ENCODE data around the genes AGO4, TRAPPC3, ZC3H12A, DNALI1 and CDCA8.

DNA sequence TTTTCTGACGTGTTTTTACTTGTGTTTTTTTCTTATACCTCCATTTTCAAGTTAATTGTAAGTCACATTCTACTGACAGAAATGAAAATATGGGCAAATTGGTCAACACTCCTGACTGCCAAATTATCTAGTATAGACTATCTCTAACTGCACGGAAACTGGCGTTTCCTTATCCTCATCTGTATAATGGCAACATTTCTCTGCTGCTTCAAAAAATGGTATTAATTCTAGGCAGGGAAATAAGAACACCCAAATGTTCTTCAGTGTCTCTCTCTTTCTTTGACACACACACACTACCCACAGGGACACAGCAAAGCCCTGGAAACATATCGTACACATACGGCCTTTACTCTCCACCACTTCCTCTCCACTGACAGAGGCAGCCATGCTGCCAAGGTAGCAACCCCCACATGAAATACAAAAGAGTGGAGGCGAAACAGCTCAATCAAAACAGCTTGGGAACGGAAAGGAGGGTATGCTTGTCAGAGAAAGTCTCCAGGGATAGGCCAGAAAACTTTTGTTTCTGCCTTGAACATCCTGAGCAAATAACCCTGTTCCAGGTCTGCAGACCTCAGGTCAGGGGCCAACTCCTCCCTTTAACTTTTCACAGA is 18.3 kb downstream of the KIAA0319L start:
- PRO-cap, result no peak
- RAMPAGE, long total RNA, 4 experiments, result no peak in any of the 4 experiments

GRCh38 chr1:35554854-35555347 is 2.3 kb downstream of the KIAA0319L start:
- PRO-cap, result no peak
- RAMPAGE, long total RNA, 4 experiments, result no peak in any of the 4 experiments

DNA sequence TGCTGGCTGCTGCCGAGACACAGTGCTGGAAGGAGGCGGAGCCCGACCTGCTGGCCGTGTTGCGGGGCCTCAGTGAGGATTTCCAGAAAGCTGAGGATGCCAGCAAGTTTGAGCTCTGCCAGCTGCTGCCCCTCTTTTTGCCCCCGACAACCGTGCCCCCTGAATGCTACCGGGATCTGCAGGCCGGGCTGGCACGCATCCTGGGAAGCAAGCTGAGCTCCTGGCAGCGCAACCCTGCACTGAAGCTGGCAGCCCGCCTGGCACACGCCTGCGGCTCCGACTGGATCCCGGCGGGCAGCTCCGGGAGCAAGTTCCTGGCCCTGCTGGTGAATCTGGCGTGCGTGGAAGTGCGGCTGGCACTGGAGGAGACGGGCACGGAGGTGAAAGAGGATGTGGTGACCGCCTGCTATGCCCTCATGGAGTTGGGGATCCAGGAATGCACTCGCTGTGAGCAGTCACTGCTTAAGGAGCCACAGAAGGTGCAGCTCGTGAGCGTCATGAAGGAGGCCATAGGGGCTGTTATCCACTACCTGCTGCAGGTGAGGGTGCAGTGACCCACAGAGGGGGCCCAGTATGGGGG is 3.2 kb downstream of the NCDN start:
- PRO-cap, result no peak
- RAMPAGE, long total RNA, 4 experiments, result no peak in any of the 4 experiments

- PRO-cap, result no peak
- RAMPAGE, long total RNA, 4 experiments, result no peak in any of the 4 experiments
Measured at GRCh38 chr1:35807853-35808257, at the start of gene AGO4. TSS of gene AGO4 (plus strand) at chr1:35808016.

DNA sequence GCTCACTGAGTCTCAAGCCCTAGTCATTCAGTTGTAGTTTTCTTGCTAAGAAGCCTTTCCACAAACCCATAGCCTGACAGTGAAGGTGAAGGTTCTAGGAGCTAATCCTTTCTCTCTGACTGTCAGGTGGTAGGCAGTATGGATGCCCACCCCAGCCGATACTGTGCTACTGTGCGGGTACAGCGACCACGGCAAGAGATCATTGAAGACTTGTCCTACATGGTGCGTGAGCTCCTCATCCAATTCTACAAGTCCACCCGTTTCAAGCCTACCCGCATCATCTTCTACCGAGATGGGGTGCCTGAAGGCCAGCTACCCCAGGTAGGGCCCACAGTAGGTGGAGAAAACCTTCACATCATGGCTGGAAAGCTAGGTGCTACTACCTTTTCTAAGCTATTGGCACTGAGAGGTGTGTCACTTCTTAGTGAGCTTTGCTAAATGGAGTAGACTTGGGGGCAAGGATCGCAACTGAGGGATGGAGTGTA is 15.6 kb upstream of the AGO3 start:
- PRO-cap, result no peak
- RAMPAGE, long total RNA, 4 experiments, result no peak in any of the 4 experiments

DNA sequence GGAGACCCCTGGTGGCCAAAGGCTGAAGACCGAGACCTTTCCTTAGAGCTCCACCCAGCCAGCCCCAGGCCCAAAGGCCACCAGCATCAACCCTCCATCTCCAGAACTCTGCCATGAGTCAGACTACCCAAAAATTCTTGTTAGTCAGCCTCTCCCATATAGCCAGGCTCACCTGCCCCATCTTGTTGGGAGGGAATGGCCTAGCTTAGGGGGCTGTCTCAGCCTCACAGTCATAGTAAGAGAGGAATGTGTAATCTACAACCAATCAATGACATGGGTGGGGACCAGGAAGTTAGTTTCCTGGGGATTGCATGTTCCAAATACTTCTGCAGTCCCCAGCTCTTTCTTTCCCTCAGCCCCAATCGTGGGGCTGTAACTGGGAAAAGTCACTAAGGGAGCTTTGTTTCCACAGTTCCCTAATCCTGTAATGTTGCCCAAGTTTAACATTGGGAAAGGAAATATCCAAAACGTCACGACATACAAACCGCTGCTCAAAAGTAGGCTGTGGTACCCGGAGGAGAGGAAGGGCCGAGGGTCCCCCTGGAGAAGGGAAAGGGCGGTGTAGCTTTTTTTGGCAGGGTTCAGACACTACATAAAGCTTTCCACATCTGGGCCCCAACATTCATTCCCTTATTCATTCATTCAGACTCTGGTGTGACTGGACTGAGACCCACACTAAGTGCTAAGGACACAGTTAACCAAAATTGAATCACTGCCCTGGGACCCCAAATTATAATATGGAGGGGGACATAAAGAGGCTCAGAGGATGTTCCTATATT is 10.1 kb upstream of the COL8A2 start:
- PRO-cap, result no peak
- RAMPAGE, long total RNA, 4 experiments, result no peak in any of the 4 experiments

GRCh38 chr1:36135908-36137008 is 11.2 kb upstream of the COL8A2 start:
- PRO-cap, result no peak
- RAMPAGE, long total RNA, 4 experiments, result no peak in any of the 4 experiments

DNA sequence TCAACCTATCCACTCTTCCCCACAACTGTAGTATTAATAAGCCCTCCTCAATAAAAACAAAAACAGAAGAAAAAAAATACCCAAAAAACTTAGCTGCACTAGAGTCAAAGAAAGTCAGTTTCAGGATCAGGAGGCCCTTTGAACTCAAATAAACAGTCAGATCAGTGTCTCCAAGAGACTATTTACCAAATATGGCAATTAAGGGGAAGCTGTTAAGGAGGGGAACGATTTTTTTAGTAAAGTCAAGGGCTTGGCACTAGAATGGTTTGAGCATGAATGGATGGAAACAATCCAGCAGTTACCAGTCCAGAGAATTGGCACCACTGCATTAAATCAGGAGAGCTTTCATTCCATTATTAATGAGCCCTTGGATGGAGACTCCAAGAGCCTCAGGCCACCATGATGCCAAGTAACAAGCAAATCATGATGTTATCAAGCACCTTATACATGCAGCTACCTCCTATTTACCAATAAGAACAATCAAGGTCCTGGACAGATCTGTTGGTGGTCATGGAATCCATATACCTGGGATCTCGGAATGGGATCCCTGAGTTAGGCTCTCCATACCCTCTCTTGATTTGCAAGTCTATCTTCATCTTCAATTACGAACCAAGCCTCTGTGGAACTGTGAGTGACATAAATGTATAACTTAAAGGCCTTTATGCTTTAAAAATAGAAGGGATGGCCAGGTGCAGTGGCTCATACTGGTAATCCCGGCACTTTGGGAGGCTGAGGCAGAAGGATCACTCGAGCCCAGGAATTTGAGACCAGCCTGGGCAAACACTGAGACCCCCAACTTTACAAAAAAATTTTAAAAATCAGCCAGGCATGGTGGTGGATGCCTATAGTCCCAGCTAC is 7.0 kb downstream of the TRAPPC3 start:
- PRO-cap, result no peak
- RAMPAGE, long total RNA, 4 experiments, result no peak in any of the 4 experiments

- PRO-cap, result bidirectional peak, plus-strand start at chr1:36149802, minus-strand start at chr1:36149486
- RAMPAGE, long total RNA, 4 experiments, result start-site peak on the minus strand in 4 of 4 experiments, at chr1:36149260-36149512 at its widest, 11 to 729 reads per replicate
Measured at GRCh38 chr1:36148834-36149964, at the start of gene TRAPPC3. TSS of gene TRAPPC3 (minus strand) at chr1:36149486.

DNA sequence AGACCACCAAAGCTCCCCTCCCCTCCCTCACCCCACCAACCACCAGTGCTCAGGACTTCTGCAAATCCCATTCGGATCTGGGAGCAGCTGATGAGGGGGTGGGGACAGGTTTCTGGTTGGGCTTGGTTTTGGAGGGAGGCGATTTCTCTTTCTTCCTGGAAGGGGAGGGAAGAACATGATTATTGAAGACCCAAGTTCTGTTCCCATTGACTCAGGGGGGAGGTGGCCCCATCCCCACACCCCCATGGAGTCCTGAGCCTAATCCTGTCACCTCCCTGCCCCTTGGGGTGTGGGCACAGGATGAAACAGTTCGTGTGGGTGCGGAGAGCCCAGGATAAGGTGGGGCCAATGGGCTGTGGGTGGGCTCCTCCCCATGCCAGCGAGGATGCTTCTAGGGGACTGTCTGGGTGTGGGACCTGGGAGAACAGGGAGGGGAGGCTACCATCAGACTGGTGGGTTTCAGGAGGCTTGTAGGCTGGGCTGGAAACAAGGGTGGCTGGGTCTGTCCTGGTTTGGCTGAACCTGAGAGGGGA is 1.5 kb downstream of the MAP7D1 start:
- PRO-cap, result no peak
- RAMPAGE, long total RNA, 4 experiments, result no peak in any of the 4 experiments

DNA sequence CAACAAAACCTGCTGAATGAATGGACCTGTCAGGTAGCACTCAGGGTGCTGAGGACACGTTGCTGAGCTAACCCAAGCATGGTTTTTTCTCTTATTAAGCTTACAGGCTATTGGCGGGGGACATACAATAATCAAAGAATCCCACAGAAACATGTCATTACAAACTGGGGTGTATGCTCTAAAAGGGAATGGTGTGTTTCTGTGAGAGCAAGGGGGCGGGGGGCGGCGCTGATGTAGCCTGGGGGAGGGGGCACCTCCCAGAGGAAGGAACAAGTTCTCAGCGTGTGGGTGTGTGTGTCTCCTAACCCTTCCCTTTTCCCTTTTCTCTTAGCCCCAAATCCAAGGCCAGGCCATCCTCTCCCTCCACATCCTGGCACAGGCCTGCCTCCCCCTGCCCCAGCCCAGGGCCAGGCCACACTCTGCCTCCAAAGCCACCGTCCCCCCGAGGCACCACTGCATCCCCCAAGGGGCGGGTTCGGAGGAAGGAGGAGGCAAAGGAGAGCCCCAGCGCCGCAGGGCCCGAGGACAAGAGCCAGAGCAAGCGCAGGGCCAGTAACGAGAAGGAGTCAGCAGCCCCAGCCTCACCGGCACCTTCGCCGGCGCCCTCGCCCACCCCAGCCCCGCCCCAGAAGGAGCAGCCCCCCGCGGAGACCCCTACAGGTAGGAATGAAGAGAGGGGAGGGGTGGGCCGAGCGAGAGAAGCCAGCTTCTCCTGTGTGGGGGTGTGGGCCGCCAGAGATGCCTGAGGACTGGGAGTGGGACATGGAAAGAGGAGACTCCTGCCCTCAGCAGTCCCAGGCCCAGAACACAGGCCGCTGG is 21.8 kb downstream of the MAP7D1 start:
- PRO-cap, result no peak
- RAMPAGE, long total RNA, 4 experiments, result start-site peak on the plus strand in 4 of 4 experiments, centred at positions 410 to 658 of the sequence, 8 to 59 reads per replicate

- PRO-cap, result no peak
- RAMPAGE, long total RNA, 4 experiments, result no peak in any of the 4 experiments
Measured at GRCh38 chr1:36243188-36243766, 19.0 kb downstream of the THRAP3 start.

GRCh38 chr1:36380861-36381953 is 4.5 kb downstream of the STK40 start:
- PRO-cap, result no peak
- RAMPAGE, long total RNA, 4 experiments, result no peak in any of the 4 experiments

DNA sequence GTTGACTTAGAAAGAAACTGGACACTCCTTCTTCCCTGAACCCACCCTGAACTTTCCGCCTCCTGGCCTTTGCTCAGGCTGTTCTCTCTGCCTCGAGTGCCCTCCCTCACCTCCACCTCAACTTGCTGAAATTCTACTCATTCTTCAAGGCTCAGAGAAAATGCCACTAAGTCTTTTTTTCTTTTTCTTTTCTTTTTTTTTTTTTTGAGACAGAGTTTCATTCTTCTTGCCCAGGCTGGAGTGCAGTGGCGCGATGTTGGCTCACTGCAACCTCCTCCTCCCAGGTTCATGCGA is 4.4 kb upstream of the CSF3R start:
- PRO-cap, result no peak
- RAMPAGE, long total RNA, 4 experiments, result no peak in any of the 4 experiments

DNA sequence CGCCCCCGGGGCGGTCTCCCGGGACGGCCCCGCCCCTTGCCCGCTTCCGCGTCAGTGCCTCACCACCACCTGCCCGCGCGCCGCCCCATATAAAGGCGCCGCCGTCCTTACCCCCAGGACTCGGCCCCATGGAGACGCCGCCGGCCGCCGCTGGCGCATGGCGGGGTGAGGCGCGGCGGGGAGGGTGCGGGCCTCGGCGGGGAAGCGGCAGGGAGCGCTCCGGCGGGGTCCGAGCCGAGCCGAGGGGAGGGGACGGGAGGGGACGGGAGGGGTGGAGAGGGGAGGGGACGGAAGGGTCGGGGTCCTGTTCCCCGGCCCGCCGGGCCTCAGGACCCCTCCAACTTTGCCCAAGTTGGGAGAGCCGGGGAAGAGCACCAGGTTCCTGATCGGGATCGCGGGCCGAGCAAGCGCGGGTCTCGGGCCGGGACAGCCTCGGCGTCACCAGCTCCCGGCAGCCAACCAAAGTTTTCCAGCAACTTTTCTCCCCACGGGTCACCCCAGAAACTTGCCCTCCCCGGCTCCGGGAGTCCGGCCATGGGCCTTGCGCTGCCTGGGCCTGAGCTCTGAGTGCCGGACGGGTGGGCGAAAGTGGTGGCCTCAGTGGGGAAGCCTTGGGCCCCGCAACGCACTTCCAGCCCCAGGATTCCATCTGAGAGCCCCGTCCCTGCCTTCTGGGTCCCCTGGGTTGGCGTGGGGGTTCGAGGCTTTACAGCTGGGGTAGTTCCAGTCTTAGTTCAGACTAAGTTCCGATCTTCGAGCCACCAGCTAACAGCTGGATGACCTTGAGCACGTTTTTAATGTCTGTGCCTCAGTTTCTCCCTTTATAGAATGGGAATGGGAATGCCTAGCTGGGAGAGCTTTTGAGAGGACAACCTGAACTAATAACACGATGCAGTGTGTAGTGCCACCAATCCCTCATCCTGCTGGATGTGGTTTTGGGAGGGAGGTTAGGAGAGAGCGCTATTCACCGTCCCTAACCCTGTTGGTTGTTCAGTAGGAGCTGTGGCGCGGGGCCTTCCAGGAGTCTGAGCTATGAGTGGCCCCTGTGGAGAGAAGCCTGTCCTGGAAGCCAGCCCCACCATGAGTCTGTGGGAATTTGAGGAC is at the start of gene ZC3H12A:
Gene ZC3H12A (plus strand): TSS at position 116 of the 1,104 bp plus-strand sequence.
- PRO-cap, result bidirectional peak, plus-strand start at position 116 of the sequence, minus-strand start outside the sequence
- RAMPAGE, long total RNA, 4 experiments, result start-site peak on the plus strand in 4 of 4 experiments, centred at positions 100 to 124 of the sequence, 108 to 279 reads per replicate

- PRO-cap, result bidirectional peak, plus-strand start at chr1:37479996, minus-strand start at chr1:37479710
- RAMPAGE, long total RNA, 4 experiments, result no peak in any of the 4 experiments
Measured at GRCh38 chr1:37479558-37479912, 5.2 kb downstream of the ZC3H12A start.

DNA sequence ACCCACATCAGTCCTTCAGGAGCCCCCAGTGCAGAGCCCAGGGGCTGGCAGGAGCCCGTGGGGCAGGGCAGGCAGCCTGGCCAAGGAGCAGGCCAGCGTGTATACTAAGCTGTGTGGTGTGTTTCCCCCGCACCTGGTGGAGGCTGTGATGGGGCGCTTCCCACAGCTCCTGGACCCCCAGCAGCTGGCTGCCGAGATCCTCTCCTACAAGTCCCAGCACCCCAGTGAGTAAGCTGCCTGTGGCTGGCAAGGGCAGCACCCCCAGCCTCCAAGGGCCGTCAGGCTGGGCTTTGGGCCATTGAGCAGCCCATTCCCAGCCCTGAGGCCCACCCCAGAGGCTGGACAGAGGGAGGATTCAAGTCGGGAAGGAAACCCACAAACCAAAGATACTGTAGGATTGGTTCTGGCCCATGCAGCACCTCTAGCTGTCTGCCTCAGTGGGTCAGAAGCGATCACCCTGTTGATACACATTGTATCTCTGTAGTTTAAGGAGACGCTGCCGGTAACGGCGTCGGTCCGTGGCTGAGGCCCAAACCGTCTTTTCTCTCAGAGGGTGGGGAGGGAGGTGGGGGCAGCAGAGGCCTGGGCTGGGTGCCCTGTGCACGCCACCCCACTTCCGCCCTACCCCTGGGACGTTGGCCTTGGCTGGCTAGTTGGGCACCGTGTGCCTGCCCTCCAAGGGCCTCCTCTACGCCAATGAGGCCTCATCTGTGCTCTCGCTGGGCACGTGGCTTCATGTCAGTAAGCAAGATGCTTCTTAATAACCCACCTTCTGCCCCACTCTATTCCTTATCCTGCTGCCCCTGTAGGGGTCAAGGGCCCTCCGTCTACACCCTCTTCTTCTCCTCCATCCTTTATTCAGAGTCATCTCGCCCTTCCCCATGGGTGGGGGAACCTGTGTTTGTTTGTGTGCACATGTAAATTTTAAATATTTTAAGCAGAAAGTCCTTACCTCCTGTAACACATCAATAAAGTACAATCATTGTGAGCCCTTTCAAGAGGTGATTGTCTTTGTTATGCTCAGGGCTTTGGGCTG is 9.3 kb downstream of the ZC3H12A start:
- PRO-cap, result no peak
- RAMPAGE, long total RNA, 4 experiments, result no peak in any of the 4 experiments

- PRO-cap, result bidirectional peak, plus-strand start at chr1:37556980, minus-strand start at chr1:37556821
- RAMPAGE, long total RNA, 4 experiments, result start-site peak on the plus strand in 2 of 4 experiments, at chr1:37556931-37557026 at its widest, 11 to 18 reads per replicate
Measured at GRCh38 chr1:37556499-37557469, at the start of gene DNALI1. TSS of gene DNALI1 (plus strand) at chr1:37556940.

GRCh38 chr1:37692064-37693389 is at the start of gene CDCA8:
TSS of gene CDCA8 (plus strand) at chr1:37692516.
- PRO-cap, result no peak
- RAMPAGE, long total RNA, 4 experiments, result start-site peak on the plus strand in 2 of 4 experiments, at chr1:37692469-37692545 at its widest, 26 to 30 reads per replicate; start-site peak on the minus strand in 3 of 4 experiments, at chr1:37692194-37692292 at its widest, 12 to 60 reads per replicate

DNA sequence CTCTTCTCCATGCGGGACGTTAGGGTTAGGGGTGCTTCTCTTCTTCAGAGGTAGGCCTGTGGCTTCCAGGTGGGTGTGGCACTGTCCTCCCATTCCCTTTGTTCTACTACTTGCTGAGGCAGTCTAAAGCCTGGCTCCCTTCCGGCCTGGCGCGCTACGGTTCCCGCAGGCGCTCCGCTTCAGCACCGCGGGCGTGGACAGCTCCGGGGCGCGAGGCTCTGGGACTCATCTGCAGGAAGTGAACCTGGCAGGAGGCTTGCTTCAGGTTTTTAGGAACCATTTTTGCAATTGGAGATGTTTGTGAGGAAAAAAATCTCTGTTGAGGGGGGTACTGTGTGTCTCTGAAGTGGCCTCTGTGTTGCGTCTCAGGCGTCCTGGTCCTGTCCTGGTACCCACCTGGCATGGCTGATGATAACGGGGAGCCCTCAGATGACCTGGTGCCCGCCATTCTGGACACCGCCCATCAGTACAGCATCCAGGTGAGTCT is 1.8 kb downstream of the MANEAL start:
- PRO-cap, result no peak
- RAMPAGE, long total RNA, 4 experiments, result no peak in any of the 4 experiments

Measured in suprapubic skin (tissue), 4 donors.